Mesenchymal stem cell of the bone marrow (primary cell): ENCODE measurements around the gene POLR3A.

DNA sequence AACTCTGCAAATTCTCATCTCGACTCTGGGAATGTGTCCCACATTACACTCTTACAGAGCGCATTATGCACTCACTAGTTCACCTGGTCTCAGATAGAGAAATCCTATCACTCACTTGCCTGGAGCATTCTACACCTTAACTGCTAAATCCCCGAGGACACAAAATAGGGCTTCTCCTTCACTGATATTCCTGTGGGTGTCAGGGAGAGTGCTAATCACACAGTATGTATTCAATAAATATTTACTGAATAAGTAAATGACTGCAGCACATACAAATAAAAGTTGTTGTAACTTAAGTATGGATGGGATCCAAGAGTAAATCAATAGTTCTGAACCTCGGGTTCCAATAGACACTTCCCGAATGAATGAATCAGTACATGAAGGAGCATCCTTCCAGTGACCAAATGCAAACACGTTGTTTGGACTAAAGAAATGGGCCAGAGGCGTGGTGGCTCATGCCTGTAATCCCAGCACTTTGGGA, 559.0 kb downstream of the KCNMA1 start:
- CAGE, long polyA plus RNA: no peak

- CAGE, long polyA plus RNA: no peak
Observed at GRCh38 chr10:77160488-77161209, 477.0 kb downstream of the KCNMA1 start.

GRCh38 chr10:77341385-77342068, 296.1 kb downstream of the KCNMA1 start:
- CAGE, long polyA plus RNA: no peak

GRCh38 chr10:77386562-77387224, 250.9 kb downstream of the KCNMA1 start:
- CAGE, long polyA plus RNA: no peak

DNA sequence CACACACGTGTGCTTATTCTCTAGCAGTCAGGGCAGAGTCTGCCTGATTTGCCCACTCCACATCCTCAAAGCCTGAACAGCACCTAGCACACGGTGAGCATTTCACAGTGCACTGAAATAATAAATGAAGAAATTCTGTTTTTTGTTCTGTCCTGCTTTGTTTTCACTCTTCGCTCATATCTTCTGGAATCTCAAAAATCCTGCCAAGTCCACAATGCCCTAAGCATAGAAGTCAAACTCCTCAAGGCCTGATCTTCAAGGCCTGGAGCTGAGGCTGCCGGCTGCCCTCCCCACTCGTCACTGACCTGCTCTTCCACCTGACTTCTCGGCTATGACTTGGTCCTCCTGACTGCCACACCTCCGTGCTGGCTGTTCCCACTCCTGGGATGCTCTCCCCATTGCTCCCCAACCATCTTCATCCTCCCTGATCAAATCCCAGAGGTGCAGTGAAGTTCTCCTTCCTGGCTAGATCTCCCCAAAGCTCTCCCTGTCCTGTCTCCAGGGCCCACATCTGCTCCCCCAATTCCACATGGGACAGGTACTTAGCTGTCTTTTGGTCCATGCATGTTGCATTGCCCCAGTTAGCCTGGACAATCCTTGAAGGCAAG, 220.8 kb downstream of the KCNMA1 start:
- CAGE, long polyA plus RNA: no peak

GRCh38 chr10:77515603-77516217, 121.9 kb downstream of the KCNMA1 start:
- CAGE, long polyA plus RNA: no peak

- CAGE, long polyA plus RNA: no peak
Observed at GRCh38 chr10:77552101-77552636, 85.4 kb downstream of the KCNMA1 start.

GRCh38 chr10:77599526-77600093, 38.0 kb downstream of the KCNMA1 start:
- CAGE, long polyA plus RNA: no peak

DNA sequence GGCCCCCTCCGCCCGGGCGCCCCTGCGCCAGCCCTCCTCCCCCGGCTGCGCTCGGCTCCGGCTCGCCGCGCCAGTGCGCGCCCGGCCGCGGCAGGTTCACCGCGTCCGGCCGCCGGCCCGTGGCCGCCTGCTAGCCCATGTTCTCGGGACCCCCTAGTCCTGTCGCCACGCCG, 451 bp upstream of the KCNMA1 start:
- CAGE, long polyA plus RNA: no peak

DNA sequence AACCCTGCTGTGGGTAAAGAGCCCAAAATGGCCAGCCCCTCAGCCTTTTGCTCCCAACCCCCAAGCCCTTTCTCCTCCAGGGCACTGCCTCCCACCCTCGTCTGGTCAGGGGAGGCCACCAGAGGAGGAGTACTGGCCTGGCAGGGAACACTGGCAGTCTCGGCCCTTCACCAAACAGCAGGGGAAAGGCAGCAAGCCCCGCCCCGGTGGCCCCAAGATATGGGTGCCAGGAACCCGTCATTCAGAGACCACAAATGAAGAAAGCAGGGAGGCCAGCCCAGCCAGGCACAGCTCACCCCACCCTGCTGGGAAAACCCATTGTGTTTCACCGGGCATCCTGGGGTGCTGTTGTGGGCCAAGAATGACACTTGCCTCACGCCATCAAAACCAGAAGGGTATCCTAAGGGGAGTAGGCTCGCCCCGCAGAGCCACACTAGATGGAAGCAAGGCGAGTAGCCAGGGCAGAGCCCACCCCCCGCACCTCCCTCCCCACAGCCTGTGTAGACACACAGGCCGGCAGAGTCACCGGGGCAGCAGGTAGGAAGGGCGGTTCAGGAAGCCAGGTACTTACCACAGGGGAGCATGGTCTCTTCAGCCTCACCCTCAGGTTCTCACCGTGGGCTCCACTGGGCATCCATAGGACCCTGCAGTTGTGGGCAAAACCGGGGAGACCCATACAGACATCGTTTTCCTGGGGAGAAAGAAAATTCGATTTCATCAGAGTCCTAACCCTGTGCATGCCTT, 72.5 kb upstream of the KCNMA1 start:
- CAGE, long polyA plus RNA: no peak

DNA sequence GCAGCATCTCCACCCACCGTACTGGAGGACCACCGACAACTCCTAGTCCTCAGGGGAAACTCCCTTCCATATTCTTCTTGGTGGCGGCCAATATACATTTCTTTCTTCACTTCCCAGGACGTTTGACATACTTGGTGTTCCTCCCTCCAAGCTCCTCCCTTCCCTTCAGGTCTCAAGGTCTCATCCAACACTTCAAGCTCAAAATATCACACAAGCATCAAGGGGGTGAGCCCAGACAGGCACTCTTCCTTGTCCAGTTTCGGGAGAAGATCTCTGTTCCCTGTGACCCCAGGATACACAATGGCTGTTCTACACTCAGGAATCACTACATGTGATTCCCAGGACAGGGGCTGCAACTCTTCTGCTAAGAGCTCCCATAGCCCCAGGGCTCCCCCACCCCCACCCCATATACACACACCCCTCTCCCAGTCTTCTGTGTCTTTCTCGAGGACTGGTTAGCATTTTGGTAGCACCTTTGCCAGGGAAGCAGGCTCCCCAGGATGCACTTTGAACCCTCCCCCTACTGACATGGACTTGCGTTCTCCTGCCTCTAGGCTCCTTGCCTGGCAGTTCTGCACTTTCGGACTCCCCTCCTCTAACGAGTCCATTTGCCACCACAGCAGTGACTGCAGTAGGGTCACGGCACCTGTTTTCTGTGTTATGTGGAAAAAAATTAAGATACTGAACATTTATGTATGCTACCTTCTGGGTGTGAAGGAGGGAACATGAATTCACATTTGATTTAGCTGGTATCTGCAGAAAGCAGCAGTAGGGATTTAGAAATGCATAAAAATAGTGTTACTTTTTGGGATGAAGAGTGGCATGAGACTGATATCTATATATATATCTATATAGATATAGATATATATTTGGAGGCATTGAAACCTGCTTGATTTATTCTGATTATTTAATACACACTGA, 141.4 kb upstream of the KCNMA1 start:
- CAGE, long polyA plus RNA: no peak

DNA sequence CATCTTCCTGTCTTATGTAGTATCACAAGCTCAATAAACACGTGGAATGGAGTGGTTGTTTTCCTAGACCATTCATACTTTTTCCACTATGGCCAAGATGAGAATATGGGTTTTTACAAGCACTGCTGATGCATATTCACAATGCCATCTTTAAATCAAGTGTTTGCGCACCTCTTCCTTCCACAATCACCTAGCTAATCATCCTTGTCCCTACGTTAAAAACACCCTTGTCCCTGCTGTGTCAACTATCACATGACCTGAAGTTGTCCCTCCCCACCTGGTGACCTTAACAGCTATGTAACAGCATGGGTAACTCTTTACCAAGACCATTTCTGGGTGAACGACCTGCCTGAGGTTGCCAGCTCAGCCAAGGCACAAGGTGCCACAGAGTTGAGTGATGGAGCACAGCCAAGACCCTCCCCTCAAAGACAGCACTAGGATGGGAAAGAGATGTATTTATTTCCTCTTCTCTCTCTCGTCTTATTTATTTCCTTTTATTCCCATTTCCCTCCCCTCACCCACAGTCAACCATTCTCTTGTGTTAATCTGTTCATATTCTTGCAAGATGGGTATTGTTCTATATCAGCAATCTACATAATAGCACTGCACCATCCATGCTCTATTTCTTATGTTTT, 21.1 kb downstream of the DLG5 start:
- CAGE, long polyA plus RNA: no peak

GRCh38 chr10:77910185-77910646, 16.3 kb downstream of the DLG5 start:
- CAGE, long polyA plus RNA: no peak

- CAGE, long polyA plus RNA: no peak
Observed at GRCh38 chr10:78029332-78030285, at the start of gene POLR3A. POLR3A (minus strand) TSS chr10:78029515.

GRCh38 chr10:78041694-78042711, 8.3 kb downstream of the RPS24 start:
- CAGE, long polyA plus RNA: no peak

- CAGE, long polyA plus RNA: no peak
Observed at GRCh38 chr10:78178843-78179489, 145.3 kb downstream of the RPS24 start.

DNA sequence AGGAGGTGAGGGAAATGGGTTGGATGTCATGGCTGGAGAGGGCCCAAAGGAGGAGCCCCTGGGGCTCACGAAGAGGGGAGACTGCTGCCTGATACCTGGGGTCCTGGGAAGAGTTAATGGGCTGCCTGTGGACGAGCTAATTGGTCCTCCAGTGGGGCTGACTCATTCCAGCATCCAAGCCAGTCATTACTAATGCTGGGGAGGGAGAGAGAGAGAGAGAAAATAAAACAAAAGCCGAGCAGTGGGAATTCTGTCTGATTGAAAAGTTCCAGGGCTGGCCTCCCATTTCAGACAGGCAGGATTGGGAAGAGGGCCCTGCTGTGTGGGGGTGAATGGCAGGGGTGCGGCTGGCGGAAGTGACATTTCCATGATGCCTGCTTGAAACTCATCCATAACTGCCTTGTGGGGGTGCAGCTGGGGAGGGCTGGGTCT, 297.8 kb downstream of the RPS24 start:
- CAGE, long polyA plus RNA: no peak

GRCh38 chr10:78510596-78511272, 477.1 kb downstream of the RPS24 start:
- CAGE, long polyA plus RNA: no peak

DNA sequence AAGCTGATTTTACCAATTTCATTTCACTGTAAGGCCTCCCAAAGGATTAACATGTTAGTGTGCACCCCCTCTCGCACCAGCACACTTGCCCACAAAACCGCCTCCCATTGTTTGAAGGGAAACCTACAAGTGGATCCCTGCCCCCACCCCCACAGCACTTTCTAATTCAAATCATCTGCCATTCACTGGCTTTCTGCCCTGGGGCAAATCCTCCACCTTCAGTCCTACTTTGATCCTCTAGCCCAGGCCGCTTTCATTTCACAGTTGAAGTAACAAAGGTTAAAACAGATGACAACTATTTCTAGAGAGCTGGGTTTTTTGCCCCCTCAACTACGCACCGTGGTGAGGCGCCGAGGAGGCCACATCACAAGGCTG, 517.5 kb upstream of the ZMIZ1 start:
- CAGE, long polyA plus RNA: no peak

GRCh38 chr10:78775073-78775689, 293.6 kb upstream of the ZMIZ1 start:
- CAGE, long polyA plus RNA: no peak